Neural cell (in vitro differentiated cells): ENCODE measurements around a stretch of chr12.

DNA sequence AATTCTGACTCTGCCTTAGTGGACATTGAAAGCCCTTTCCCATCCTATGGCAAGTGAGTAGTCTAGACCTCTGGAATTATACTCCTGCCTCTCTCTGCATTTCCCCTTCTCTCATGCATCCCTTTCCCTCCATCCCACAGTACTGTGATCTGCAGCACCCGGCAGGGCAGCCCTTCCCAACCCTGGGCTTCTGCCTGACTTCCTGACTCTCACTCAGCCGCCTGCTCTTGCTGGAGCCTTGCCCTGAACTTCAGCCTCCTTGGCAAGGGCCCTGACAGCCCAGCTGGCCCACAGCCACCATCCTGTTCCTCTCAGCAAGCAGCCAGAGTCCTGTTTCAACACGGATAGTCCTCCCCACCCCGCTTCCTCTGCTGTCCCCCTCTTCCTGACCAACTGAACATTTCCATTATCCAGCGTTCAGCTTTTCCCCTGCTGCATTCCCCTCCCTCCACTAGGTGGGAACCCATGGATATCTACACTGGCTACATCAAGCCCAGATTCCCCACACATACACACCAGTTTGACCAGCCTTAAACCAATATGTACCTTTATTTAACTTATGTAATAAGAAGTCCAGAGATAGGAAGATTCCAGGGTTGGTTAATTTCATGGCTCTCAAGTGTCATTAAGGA lies 74.0 kb upstream of the MDM1 start:
- RAMPAGE, long total RNA, result no peak

DNA sequence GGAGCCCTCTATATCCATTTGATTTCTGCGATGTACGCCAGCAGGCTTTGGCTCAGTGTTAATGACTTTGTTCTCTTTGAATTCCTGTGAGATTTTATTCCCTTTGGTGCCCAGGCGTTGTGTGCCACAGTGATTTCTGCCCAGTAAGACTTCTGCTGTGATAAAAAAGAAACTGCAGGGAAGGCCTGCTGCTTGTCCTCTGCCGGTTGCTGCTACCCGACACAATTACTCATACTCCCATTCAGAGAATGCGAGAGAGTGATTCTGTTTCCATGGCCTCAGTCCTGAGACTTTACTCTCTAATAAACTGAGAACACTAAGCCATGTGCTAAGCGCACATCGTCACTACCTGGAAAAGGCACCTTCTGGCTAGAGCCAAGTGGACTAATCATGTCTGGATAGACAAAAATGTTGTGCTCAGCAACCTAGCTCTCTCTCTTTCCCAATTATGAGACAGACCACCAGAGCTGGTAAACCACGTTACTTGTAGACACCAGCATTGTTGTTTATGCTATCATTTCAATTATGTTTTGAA lies 88.5 kb upstream of the MDM1 start:
- RAMPAGE, long total RNA, result no peak

DNA sequence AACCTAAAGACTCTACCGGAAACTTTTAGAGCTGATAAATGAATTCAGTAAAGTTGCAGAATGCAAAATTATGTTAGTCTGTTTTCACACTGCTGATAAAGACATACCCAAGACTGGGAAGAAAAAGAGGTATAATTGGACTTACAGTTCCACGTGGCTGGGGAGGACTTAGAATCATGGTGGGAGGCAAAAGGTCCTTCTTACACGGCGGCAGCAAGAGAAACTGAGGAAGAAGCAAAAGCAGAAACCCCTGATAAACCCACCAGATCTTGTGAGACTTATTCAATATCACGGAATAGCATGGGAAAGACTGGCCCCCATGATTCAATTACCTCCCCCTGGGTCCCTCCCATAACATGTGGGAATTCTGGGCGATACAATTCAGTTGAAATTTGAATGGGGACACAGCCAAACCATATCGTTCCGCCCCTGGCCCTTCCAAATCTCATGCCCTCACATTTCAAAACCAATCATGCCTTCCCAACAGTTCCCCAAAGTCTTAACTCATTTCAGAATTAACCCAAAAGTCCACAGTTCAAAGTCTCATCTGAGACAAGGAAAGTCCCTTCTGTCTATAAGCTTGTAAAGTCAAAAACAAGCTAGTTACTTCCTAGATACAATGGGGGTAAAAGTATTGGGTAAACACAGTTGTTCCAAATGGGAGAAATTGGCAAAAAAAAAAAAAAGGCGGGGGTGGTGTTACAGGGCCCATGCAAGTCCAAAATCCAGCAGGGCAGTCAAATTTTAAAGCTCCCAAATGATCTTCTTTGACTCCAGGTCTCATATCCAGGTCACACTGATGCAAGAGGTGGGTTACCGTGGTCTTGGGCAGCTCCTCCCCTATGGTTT lies 110.0 kb upstream of the MDM1 start:
- RAMPAGE, long total RNA, result no peak

- RAMPAGE, long total RNA, result no peak
These were observed 19.0 kb upstream of the RAP1B start for GRCh38 chr12:68591537-68592252.

- RAMPAGE, long total RNA, result no peak
These were observed 3.3 kb downstream of the RAP1B start for GRCh38 chr12:68613876-68614590.

GRCh38 chr12:68621206-68621962 lies 10.7 kb downstream of the RAP1B start:
- RAMPAGE, long total RNA, result no peak

DNA sequence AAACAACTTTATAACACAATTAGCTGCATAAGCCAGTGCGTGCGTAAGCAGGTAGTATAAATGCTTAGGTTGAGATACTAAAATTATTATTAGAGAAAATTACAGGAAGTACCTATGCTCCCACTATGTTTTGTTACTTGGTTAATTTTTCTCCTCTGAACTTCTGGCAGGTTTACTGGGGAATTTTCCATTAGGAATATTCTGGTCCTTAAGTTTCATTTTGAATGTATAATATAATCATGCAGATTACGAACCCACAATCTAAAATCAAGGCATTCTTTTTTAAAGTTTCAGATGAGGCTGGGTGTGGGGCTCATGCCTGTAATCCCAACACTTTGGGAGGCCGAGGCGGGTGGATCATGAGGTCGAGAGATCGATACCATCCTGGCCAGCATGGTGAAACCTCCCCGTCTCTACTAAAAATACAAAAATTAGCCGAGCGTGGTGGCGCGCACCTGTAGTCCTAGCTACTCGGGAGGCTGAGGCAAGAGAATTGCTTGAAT lies 14.7 kb downstream of the RAP1B start:
- RAMPAGE, long total RNA, result no peak

DNA sequence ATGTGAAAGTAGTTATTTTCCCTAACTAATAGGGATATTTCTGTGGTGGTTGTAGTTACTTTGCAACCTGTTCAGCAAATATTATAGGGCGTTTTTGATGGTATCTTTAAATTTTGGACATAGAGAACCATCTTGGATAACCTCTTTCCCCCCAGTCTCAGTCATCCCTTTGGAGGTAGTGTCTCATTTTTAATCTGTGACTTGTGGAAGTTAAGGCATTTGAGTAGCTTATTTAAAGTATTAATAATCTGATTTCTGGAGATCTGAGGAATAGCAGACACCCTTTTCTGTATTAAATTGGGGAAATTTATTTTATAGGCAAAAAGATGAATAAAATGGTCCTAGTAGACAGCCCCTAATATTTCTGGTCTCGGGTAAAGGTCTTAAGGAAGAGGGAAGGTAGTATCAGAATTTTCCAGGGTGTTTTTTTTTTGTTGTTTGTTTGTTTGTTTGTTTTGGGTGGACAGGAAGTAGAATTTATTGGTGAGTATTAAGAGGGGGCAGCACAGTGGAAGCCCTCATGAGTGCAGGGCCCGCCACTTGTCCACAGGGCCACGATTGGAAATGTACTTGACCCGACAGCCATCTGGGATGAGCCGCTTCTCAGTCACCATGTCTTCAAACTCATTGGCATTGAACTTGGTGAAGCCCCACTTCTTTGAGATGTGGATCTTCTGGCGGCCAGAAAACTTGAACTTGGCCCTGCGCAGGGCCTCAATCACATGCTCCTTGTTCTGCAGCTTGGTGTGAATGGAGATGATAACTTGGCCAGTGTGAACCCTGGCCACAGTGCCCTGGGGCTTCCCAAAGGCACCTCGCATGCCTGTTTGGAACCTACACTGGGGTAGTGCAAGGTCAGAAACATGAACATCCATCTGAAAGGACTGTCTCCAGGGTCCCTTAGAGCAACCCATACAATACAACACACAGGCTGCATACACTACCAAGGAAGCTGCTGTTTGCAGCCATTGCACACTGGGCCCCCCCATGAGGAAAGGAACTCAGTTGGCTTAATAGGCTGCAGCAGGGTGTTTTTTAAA lies 16.0 kb downstream of the RAP1B start:
- RAMPAGE, long total RNA, result no peak

DNA sequence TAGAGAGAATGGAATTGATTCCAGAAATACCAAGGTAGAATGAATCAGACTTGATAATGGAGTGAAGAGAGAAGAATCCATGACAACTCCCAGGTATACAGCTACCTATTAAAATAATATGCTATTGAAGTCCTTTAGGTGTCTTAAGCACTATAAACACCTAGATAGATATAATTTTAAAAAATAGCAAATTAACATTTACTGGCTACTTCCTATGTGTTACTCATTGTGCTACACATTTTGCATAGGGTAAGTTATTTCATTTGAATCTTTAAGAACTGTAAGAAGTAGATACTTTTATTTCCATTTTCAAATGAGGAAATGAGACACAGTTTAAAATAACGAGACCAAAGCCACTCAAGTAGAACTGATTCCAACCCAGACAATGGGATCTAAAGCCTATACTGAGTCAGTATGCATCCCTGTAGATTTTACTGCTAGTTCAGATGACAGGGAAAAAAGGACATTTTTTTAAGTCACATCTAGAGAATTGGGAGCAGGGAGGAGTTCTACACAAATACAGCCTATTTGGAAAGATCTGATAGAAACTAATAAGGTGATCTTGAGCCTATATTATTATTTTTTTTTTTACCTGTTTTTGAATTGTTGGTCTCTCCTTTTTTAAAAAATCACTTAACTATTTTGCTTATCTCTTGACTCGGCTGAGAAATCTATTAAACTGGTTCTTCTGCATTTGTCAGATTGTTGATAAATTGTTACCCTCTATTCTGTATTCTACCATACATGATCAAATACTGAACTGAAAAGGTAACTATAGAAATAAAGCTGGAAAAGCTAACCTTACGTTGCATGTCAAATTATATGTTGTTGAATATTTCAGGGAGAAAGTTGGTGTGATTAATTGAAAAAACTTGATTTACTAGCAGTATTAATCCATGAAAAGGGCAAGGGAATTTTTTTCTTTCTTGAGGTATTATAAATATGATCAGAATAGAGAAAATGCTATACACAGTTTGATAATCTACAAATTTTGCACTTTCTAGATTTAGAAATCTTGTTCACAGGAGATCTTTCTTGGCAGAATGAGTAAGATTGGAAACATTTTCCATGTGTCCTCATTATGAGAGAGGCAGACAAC lies 23.7 kb downstream of the RAP1B start:
- RAMPAGE, long total RNA, result no peak

GRCh38 chr12:68840973-68842017 lies 33.3 kb downstream of the MDM2 start:
- RAMPAGE, long total RNA, result no peak

GRCh38 chr12:68845141-68845994 lies 37.4 kb downstream of the MDM2 start:
- RAMPAGE, long total RNA, result no peak

GRCh38 chr12:68890580-68891360 lies 42.2 kb downstream of the CPM start:
- RAMPAGE, long total RNA, result no peak

- RAMPAGE, long total RNA, result no peak
These were observed 18.7 kb upstream of the CPM start for GRCh38 chr12:68951550-68952290.

DNA sequence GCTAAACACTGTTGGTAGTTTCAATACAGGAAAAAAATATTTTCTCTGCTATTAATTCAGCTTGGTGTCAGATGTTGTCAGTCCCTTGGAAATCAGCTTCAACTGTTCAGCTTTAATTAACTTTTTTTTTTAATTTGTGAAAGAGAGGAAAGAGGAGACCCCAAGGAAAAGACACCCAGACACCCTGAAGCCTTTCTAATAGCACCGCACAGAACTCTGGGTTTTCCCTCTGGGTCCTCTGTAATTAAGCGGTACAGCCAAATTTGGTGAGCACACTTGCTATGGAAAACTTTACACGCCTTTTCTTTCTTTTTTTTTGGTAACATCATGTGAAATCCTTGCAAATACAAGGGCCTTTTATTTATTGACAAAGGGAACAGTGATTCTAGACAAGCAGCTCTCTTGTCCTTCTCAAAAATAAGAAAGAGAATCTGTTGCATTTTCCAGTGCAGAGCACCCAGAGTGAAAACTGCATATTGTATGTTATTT lies 44.3 kb upstream of the CPM start:
- RAMPAGE, long total RNA, result no peak

DNA sequence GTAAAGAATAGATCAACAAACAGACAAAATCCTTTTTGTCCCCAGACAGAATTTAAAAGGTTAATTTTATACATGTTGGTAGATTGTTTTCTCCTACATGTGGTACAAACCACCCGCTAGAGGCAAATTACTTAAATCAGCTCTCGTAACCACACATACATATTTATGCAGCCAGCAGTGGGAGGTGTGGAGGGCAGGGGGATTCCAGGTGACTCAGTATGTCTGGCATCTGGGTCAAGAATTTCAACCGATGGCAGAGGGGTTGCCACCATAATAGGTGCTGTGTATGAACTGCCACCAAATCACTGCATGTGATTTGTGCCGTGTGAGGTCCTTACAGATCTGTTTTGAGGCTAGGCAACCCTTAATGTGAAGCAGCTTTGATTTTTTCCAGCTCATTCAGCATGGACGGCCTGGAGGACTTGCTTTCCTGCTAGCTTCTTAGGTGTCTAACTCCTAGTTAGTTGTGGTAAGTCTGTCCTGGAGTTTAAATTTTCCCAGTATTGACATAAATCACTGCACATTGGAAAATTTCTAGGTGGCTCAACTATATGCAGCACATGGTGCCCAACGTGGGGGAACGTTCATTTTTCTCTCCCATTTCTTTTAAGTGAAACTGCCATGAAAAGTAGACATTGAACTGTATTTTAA lies 120.1 kb upstream of the CPM start:
- RAMPAGE, long total RNA, result no peak

- RAMPAGE, long total RNA, result no peak
These were observed 138.1 kb upstream of the CPSF6 start for GRCh38 chr12:69101328-69101690.

DNA sequence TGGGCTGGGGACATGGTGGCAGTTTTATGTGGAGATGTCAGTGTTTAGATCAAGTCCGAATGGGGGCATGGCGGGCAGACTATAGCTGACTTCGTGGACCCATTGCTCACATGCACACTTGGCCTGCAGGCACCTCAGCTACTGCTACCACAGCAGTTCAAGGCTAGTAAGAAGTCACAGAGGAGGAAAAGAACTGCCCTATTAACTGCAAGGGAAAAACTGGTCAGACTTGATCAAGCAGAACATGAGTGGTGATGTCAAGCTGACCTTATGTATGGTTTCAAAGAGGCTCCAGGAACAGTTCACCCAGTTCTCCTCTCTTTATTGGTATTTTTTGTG lies 30.2 kb upstream of the FRS2 start:
- RAMPAGE, long total RNA, result no peak

GRCh38 chr12:69819989-69820486 lies 5.0 kb upstream of the MYRFL start:
- RAMPAGE, long total RNA, result no peak

GRCh38 chr12:69935435-69936033 lies 110.5 kb downstream of the MYRFL start:
- RAMPAGE, long total RNA, result no peak

DNA sequence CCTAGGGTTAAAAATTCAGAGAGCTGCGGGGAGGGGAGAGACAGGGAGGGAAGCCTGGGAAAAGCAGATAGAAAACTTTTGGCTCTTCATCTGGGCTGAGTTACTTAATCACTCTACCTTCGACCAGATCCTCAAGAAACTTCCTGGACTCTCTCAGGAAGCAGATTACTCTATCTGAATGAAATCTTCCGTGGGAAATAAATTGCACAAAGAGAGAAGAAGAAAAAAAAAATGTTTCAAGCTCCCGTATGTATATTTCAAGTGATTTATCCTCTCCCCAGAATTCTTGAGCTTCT lies 163.5 kb downstream of the MYRFL start:
- RAMPAGE, long total RNA, result no peak